Measurements from ENCODE around the genes LHFPL6, SLC25A15 and KBTBD7.

DNA sequence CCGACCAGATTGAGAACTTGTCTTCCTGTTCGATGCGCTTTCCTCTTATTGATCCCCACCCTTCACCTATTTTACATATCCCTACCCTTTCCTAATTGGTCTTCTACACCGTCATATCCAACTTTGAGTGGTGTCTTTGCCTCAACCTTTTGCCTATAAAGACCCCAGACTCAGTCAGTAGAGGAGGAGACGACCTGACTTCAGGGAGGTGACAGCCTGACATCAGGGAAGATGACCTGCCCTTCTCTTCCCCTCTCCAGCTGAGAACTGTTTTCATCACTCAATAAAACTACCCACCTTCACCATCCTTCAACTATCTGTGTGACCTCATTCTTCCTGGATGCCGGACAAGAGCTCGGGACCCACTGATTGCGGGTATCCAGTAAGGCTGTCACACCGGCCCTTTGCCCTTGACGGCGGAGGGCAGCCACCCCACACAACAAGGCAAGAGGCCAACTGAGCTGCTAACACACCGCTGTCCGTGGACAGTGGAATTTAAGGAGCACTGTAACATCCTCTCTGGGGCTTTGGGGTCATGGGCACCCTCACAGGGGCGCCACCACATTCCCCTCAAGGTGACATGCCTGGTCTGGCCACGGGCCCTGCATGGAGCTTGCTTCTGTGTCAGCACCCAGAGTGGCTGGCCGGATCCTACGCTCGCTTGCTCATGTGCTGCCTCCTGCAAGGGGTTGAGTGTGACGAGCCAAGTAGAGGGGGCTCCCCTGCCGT lies 31.6 kb downstream of the LHFPL6 start:
- RRBS, result no CpG with 5 or more reads among the region's 20 CpGs

DNA sequence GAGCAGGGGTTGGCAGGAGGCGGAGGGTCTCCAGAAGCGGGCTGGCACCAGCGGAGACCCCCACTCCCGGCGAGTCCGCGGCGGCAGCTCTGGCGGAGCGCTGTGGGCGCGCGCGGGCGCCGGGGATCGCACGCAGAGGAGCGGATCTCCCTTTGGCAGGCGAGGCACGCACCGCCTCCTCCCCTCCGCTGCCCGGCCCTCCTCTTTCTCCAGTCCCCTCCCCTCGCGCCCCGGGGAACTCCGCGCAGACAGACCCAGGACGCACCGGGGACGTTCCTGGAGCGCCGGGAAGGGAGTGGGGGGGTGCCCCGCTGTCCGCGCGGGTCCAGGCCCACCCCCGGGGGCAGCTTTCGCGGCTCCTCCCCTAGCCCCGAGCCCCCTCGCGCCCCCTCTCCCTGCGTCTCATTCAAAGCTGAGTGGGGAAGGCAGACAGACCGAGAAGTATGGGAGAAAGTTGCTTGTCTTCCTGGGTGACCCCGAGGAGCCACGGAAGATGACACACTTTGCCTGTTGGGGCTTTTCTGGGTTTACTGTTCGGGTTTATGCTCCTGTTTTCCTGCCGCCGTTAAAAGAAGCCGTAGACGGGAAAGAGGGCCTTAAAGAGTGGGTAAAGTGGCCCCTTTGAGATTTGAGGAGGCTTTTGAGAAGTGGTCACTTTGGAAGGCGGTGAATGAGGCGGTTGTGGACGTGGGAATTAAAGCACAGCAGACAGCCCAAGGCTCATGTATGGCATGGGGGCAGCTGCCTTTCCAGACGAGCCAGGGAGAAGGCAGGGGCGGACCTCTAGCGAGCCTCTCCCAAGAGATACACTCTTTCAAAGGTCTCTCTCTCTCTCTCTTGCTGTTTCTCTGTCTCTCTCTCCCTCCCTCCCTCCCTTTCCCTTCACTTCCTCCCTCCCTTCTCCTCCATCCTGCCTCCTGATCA lies at the start of gene LHFPL6:
Gene LHFPL6 (minus strand): TSS at position 154 of the 924 bp plus-strand sequence.
- RRBS, result 2% methylated on average over 32 of the region's 59 CpGs

DNA sequence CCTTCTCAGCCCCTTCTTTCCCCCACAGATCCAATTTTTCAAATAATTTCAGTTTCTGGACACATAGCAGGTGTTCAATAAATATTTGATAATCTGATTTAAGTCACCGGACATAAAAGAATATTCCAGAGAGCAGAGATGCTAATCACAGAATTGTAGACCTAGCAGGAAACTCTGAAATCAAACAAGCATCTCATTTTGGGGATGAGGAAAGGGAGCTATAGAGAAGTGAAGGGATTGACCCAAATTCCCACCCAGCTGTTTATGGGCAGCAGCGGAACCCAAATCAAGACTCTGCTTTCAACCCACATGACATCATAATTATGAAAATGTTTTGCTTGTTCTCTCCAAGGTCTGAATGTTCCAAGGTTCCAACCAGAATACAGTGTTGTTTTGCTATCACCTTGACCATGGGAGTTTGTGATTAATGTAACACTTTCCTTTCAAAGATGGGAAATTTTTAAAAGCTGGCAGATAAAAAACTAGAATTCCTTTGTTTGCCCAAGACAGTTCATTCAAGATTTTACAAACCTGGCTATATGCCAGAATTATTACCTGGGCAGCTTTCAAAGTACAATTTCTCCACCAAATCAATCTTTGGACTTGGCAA lies 322.9 kb downstream of the FOXO1 start:
- RRBS, result no CpG with 5 or more reads among the region's 2 CpGs

DNA sequence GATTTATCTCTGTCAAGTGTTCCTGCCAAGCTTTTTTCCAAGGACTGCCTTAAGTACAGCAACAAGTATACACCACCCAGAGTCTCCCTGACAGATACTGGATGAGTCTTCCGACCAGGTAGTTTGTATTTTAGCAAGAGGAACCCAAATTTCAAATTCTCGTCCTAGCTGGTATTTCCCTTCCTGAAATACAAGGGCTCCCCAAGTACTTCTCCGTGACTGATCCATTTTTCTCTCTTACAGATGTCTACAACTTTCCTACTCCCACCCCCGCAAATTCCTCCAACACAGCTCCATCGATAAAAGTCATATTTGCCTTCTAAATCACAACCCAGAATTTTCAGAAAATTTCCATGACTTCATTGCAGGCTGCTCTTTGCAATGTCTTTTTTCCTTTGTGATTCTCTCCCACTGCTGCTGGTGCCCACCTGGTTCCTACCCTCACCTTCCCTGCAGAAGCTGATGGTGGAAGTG lies 313.3 kb downstream of the FOXO1 start:
- RRBS, result no CpG with 5 or more reads among the region's 5 CpGs

DNA sequence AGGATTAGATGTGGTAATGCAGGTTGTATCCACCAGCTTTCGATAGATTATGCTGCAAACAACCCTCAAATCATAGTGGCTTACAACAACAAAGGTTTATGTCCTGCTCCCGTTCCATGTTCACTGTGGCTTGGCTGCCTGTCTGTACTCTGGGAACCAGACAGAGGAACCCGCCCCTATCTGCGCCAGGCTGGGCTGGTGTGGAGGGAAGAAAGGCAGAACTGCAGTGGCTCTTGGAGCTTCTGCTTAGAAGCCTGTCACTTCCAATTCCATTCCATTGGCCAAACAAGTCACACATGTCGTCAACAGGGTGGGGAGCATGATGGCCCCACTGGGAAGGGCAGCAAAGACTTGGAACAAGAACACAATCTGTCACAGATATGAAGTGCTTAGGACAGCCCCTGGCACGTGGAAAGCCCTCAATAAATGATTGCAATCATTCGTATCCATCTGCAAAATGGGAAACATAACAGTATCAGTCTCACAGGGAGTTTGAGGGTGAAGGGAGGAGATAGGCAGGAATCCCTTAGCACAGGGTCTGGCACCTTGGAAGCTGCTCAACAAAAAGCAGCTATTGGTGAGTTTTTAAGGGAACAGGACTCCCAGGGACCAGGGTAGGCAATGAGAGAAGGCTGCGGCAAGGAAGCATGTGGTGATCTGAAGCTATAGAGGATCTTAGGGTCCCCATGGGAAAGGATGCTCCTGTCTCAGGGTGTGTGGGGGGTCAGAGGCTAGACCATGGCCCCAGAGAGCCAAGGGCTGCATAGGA lies 290.6 kb downstream of the FOXO1 start:
- RRBS, result no CpG with 5 or more reads among the region's 8 CpGs

GRCh38 chr13:40376471-40377499 lies 289.7 kb downstream of the FOXO1 start:
- RRBS, result no CpG with 5 or more reads among the region's 12 CpGs

DNA sequence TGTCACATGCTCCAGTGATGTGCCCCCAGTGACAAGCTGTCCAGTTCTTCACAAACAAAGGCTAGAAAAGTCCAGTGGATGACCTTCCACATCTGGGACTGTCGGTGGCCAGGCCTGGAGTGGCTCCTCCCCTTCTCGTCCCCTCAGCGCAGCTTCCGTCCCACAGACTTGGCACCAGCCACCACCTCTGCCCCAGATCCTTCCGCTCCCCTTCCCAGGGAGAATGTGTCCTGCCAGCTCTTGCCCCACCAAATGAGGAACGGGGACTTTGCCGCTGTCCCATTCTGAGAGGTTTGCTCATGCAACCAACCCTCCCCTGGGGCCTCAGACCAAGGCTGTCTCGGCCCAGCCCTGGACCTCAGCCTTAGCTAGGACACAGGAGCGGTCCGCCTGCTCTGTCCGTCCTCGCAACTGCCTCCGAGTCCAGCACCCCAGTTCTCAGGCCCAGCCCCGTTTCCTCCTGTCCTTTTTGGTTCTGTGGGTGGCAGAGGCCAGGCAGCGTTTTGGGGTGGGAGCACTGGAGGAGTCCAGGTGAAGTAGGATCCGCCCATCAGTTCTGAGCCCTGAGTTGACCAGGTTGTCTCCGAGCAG lies 284.5 kb downstream of the FOXO1 start:
- RRBS, result no CpG with 5 or more reads among the region's 17 CpGs

DNA sequence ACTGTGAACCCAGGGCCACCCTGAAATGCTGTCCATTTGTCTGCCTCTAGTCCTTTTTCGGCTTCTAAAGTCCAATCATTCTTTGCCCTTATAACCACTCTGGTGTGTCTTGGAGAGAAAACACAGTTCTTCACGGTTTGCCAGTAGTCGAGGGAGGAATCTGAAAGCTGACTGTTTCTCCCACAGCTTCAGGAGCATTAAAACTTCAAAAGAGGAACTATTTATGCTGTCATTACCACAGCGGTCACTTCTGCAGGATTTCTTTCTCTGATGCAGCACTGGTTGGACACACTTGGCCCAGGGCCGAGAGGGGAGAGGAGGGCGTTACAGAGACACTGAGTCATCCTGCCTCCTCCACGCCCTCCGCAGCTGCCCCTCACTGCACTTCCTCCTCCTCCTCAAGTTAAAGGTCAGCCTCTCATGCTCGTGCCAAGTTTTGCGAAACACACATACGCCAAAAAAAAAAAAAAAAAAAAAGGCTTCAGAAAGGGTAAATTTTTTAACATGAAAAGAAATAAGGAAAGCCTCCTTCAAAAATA lies 264.1 kb downstream of the FOXO1 start:
- RRBS, result no CpG with 5 or more reads among the region's 11 CpGs

- RRBS, result no CpG with 5 or more reads among the region's 9 CpGs
Measured at GRCh38 chr13:40596469-40597241, 69.8 kb downstream of the FOXO1 start.

DNA sequence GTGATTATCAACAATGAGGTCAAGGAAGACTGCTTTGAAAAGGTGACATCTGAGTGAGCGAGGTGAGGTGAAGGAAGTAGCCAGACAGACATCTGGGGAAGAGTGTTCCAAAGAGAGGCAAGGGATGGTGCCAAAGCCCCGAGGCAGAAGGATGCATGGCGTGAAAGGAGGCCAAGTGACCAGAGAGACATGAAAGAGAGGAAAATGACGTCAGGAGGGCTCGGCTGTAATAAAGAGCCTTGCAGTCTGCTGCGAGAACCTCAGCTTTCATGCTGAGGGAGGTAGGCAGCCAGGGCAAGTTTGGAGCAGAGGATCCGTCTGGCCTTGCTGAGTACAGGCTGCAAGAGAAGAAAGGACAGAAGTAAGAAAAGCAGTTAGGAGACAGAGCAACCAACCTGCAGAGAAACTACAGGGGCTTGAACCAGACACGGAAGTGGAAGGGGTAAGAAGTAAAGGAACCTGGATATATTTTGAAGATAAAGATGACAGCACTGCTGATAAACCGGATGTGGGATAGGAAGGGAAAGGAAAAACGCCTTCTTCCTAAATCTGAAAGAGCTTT lies 50.7 kb downstream of the FOXO1 start:
- RRBS, result no CpG with 5 or more reads among the region's 10 CpGs

- RRBS, result no CpG with 5 or more reads among the region's 3 CpGs
Measured at GRCh38 chr13:40626665-40627544, 39.5 kb downstream of the FOXO1 start.

DNA sequence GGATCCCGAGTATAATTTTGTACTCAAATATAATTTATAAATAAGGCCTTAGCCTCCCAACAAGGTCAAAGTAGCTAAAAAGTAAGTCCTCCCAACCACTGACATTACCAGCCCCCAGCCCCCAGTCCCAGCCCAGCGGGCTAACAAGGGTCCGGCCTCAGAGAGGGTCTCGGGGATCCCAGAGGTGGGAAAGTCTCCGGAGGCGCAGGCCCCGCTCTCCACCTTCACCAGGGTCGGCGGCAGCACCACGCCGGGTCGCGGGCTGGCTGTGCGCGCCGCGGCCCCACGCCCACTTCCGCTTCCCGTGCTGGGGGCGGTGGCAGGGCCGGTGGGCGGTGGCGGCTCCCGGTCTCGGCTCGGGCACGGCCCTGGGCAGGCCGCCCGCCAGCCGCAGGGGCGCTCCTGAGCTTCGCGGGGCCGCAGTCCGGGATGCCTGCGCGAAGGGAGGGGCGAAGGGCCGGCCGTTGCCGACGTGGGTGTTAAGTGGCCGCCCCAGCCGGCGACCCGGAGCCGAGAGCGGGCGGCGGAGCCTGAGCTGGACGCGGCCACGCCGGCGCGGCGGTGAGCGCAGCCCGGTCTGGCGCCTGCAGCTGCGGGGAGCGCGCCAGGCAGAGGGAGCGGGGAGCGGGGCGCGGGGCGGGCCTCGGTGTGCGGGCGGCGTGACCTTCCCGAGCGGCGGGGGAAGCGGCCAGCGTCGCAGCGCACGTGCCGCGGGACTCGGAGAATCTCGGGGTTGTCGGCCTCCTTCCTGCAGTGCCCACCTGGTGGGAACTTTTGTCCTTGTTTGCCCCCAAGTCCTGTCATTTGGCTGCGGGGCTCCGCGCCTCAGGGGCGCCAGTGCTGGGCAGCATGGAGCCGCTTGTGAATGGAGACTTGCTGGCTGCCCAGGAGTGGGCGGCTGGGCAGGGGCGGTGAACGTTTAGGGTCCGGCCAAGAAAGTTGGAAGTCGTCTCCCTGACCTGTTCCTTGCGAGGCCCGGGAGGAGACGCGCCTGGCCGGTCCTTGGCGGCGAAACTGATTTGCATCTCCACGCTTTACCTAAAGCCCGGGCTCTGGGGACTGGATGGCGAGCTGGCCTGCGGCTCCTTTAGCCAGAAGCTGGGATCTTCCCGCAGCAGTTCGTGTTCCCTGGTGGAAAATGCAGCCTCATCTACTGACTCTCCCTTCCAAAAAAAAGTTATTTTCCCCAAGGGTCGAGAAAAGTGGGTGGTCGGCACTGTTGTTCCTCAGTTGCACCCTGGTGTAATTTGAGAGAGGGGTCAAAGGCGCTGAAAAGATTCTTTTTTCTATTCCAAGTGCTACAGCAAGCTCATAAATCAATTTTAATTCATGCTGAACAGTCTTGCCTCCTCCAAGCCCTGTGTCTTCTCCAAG lies at the start of gene SLC25A15:
Gene SLC25A15 (plus strand): TSS at position 509 of the 1,374 bp plus-strand sequence.
- RRBS, result 1% methylated on average over 41 of the region's 112 CpGs

- RRBS, result no CpG with 5 or more reads among the region's 5 CpGs
Measured at GRCh38 chr13:40946174-40947052, 72.7 kb downstream of the ELF1 start.

GRCh38 chr13:40978675-40979270 lies 40.3 kb downstream of the ELF1 start:
- RRBS, result no CpG with 5 or more reads among the region's 4 CpGs

GRCh38 chr13:40980940-40981774 lies 38.0 kb downstream of the ELF1 start:
- RRBS, result no CpG with 5 or more reads among the region's 5 CpGs

- RRBS, result no CpG with 5 or more reads among the region's 5 CpGs
Measured at GRCh38 chr13:41054219-41054584, 7.1 kb upstream of the WBP4 start.

GRCh38 chr13:41062263-41062622 lies 934 bp downstream of the WBP4 start:
- RRBS, result no CpG with 5 or more reads among the region's 4 CpGs

- RRBS, result 2% methylated on average over 7 of the region's 75 CpGs
Measured at GRCh38 chr13:41193835-41194930, at the start of gene KBTBD7. Gene KBTBD7 (minus strand): TSS chr13:41194569.

DNA sequence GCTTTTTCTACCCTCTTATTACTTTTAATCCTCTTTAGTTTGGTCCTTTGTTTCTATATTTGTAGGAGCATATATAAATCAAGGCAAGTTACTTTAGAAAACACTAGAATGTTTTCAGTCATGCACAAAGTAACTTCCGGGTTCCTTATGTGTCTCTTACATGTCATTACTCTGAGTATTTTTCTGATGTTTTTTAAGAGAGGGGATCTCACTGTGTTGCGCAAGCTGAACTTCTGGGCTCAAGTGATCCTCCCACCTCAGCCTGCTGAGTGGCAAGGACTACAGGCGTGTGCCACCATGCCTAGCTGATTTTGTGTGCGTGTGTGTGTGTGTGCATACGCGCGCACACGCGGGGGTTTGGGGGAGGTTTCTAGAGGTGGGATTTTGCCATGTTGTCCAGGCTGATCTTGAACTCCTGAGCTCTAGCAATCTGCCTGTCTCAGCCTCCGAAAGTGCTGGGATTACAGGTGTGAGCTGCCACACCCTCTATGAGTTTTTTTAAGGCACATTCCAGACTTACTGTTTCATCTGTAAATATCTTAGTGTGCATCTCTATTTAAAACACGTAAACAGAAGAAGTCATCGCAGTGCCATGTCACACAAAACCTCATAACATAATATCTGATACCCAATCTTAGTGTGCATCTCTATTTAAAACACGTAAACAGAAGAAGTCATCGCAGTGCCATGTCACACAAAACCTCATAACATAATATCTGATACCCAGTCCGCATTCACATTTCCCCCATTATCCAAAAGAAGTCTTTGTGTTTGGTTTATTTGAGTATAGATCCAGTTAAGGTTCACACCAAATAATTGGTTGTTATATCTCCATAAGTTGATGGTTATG lies 45.0 kb downstream of the NAA16 start:
- RRBS, result no CpG with 5 or more reads among the region's 15 CpGs

- RRBS, result no CpG with 5 or more reads among the region's 7 CpGs
Measured at GRCh38 chr13:41464990-41465527, 7.7 kb downstream of the RGCC start.